Diencephalon (tissue), 2 donors: ENCODE data around the genes PLEKHS1 and AFAP1L2.

GRCh38 chr10:113491837-113492578, 60.8 kb upstream of the HABP2 start:
- RAMPAGE, long total RNA = no peak

DNA sequence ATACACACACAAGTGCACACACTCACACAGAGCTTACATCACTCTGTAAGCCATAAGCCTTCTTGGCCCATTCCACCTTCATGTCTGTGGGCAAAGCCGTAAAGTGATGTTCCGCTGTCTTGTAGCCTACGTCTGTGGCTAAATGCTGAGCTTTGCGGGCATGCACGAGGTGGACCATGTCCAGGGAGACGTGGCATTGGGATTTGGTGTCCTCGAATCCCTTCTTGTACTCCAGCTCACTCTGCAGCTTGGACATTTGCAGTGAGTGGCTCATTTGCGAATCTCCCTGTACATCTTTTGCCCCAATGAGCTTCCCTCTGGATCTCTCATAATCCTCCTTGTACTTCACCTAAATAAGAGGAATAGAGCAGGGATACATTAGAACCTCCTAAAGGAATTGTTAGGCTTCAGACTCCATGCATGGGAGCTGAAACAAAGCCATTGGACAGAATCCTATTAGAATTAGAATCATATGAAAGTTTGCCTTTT, 42.0 kb downstream of the NRAP start:
- RAMPAGE, long total RNA = no peak

DNA sequence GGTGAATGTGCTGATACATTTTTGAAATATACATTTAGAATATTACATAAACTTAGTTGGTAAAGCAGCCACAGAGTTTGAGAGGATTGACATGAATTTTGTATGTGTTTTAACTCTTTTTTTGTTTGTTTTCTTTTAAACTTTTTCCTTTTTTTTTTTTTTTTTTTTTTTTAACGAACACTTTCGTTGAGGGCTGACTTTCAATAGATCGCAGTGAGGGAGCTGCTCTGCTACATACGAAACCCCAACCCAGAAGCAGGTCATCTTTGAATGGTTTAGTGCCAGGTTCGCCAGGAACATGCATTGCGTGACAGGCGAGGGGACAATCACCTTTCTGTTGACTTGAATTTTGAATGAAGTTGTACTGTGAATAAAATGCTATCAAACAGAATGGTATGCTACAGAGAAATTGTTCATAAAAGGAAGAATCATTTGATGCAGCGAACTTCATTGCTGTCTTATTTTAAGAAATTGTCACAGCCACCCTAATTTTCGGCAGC, 23.8 kb downstream of the CASP7 start:
- RAMPAGE, long total RNA = no peak

DNA sequence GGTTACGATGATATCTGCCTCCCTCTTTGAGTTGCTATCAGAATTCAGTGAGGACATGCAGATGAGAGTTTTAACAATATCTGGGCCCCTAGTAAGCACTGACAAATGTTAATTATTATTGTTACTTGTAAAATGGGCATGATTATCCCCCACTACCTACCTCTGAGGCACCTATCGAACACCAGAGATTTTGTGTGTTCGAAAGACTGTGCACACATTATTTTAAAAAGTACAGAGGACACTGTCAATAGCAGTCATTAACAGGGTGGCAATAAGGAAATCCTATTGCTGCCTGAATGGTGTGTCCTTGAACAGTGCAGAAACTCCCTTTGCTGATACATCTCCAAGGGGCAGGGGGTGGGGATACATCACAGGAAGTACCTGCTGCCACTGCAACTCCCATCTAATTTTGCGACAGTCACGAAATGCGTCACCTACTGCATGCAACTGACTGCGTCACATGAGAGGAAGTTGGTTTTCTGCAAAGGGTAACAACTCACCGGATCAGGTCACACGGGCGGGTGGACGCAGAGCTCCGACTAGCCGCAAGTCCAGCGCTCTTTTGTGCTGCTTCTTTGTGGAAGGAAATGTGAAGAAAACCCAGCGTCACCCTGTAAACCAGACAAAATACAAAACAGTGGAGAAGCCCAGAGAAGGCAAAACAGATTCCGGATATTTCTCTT, 32.6 kb upstream of the PLEKHS1 start:
- RAMPAGE, long total RNA = no peak

- RAMPAGE, long total RNA = no peak
Observed at GRCh38 chr10:113746409-113747120, 4.9 kb upstream of the PLEKHS1 start.

DNA sequence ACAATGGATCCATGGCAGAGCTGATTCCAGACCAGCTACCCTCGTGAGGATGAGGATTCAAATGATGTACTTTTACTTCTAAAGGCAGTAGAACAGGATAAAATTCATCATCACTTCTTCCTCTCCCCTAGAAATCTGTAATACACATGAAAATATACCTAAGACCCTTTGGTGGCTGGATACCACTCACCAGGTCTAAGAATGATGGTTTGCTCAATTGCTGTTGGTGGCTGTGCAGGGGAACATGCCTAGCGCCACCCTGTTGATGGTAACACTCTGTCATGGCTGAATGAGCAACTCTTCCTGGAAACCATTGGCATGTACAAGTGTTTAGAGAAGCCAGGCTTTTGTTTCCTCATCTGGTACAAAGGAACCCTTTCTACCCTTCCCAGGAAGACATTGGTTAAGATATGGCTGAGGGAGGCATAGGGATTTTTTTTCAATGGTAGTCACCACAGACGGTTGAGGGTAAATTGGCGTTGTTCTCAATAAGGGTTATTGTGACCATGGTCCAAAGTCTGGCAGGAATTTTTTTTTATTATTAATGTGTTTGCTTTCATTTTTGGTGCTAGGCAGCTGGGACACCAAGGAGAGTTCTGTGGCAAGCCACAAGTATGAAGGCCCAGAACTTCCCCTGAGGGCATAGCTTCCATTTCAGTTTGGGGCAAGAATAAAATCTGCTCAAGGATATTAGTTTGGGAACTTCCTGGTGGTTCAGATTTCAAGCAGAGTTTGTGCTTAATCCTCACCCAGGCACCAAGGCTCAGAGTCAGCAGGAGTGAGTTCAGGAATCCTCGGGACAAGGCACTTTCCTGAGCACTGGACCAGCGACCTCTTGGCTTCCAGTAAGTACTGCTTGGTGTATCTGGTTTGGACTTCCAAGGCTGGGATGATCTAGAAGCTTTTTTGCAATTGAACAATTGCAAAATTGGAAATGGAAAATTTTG, at the start of gene PLEKHS1:
Gene PLEKHS1 (plus strand): TSS at position 766 of the 947 bp plus-strand sequence.
- RAMPAGE, long total RNA = no peak

DNA sequence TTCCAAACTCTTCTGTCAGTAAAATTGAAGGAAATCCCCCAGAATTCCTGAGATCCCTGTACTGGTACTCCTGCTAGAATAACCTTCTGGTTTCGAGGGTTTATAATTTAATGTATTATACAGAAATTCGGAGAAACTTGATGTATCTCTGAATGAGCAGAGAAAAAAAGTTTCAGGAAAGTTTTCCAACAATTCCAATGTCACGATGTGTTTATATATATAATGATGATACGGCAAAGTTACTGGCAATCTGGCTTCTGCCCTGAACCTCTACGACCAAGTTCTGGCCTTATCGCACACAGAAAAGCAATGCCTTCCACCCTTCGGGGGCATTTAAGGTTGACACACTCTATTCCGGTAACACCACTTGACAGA, 2.7 kb upstream of the ADRB1 start:
- RAMPAGE, long total RNA = no peak

GRCh38 chr10:114145488-114145866, 28.5 kb downstream of the CCDC186 start:
- RAMPAGE, long total RNA = no peak

DNA sequence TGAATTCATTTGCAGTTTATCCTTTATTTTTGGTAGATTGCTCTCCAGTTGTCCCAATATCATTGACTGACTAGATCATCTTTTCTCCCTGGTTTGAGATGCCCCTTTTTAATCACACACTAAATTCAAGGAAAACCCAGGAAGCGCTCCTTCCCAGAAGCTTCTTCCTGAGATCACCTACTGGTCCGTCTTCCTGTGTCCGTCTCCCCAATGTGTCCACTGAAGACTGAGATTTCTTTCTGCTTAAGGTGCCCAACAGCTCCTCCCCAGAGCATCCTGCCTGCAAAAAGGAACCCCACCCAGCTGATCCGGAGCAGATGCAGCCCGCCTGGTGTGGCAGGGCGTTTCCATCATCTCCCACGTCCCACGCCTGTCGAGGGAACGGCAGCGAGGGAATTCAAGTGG, 20.6 kb downstream of the VWA2 start:
- RAMPAGE, long total RNA = no peak

GRCh38 chr10:114304523-114305444, 65.7 kb downstream of the VWA2 start:
- RAMPAGE, long total RNA = no peak

GRCh38 chr10:114404050-114404830, at the start of gene AFAP1L2:
Gene AFAP1L2 (minus strand): TSS chr10:114404502.
- RAMPAGE, long total RNA = start-site peak on the minus strand at chr10:114404485-114404501, 118 and 79 reads in 2 replicates

- RAMPAGE, long total RNA = no peak
Observed at GRCh38 chr10:114427430-114428048, 23.2 kb upstream of the AFAP1L2 start.

DNA sequence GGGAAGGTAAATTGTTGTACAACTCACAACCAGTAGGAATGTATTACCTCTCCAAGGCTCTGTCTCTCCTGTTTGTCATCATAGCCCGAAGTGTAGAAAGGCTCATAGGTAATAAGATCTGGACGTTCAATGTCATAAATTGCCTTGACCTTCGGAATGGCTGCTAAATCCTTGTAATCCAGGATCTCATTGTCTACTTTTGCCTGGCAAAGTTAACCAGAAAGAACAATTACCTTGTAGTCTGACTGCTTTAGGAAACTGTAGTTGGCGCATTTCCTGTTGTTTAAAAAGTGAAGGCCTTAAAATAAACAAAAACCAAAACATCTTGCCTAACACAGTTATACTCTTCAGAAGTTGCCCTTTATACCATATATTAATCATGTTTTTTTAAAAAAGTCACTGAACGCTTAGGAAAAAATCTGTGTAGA, 68.6 kb upstream of the AFAP1L2 start:
- RAMPAGE, long total RNA = no peak

GRCh38 chr10:114513170-114513763, 109.0 kb upstream of the AFAP1L2 start:
- RAMPAGE, long total RNA = no peak

DNA sequence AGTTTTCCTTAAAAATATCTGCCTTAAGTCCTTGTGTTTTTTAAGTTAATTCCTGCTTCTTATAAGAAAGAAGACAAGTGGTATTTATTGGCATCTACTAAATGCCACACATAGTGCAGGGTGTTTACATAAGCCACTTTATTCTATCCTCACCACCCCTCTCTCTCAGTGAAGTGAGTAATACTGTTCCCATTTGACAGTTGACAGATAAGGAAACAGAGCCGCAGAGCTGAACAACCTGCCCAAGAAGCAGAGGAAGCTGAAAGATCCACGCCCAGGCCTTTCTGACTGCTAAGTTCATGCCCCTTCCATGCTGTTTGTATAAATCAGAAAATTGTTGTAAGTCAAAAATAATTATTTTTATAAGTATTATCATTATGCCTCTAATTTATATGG, 54.1 kb downstream of the ABLIM1 start:
- RAMPAGE, long total RNA = no peak

DNA sequence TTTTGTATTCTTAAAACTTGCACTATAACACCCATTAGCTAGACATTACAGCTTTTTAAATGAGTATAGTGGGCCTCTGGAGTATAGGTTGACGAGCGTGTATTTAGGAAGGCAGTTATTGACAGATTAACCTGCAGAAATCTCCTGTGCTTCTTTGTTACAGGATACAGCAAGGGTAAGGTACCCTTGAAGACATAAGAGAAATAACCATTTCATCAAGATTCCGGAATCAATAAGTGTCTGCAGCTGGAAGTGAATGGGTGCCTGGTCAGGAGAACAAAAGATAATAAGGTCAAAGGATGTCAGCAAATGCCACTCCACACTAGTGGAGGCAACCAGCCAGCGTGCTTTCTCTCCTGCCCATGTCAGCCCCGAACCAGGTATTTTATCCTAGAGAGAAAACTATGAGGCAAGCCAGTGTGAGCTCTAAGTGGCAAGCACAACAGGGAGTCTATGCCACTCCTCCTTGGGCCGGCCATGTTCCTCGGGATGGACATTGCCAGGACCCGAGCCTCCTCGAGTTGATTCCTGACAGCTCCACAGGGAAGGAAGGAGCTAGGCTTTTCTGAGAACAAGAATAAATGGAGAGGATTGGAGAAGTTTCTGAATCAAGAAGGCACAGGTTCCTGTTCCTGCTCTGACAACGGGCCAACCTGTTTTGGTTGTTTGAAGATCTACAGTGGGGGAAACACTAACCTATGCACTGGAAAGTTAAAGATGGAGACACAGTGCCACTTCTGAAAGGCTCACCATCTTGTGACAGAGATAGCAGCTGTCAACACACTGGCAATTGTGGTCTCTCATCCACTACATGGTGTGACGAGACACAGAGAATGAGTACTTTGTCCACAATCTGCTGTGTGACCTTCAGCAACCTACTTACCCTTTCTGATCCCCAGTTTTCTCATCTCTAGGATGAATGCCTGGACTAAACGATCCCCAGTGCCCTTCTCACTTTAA, 29.0 kb downstream of the ABLIM1 start:
- RAMPAGE, long total RNA = no peak

GRCh38 chr10:114650950-114651284, 7.2 kb downstream of the ABLIM1 start:
- RAMPAGE, long total RNA = no peak

DNA sequence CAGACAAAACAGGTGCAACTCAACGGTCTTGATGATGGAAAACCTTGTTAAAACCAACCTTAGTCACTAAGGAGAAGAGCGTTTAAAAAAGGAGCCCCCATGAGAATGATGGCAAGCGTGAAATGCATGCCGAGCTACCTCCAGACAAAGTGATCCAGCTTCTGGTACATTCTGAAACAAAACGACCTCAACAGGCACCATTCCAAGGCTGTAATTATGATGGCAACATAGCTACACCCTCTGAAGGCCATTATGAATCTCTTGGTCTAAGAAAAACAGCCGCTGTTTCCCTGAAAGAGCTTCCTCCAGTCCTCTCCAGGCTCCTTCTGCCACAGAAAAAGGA, 49.9 kb upstream of the ABLIM1 start:
- RAMPAGE, long total RNA = no peak

DNA sequence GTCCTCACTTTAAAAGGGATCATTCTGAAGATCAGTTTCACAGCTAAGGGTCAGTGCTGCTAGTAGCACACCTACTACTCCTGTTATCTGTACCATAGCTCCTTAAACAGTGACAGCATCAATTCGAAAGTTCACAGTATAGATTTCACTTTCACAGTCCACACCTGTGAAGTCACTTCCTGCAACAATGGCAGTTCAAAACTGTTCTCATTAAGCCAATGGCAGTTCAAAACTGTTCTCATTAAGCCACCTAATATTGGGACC, 10.7 kb upstream of the FHIP2A start:
- RAMPAGE, long total RNA = no peak

GRCh38 chr10:115807607-115807904, 465.4 kb downstream of the GFRA1 start:
- RAMPAGE, long total RNA = no peak